ENCODE measurements around a stretch of chr1.

DNA sequence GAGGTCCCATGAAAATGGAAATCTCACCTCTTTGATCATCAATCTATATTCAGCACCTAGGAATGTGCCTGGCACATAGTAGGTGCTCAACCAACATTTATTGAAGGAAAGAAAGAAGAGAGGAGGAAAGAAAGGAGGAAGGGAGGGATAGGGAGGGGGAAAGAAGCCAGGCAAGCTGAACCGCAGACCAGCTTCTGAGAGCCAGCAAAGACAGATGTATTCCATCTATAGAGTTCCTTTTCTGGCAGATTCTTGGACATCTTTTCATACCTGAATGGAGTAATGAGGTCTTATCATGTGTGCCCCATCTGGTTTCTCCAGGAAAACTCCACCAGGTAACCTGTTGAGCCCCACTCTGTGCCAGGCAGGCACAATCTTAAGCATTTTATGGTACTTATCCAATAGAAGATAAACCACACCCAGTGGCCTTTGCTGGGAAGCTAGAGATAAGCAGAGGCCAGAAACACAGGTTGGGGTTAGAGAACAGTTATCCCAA is 20.0 kb downstream of the GRIK3 start:
- PRO-cap: no peak

- PRO-cap: no peak
These were observed 19.4 kb upstream of the ZC3H12A start for GRCh38 chr1:37454799-37455541.

- PRO-cap: no peak
These were observed 1.3 kb downstream of the ZC3H12A start for GRCh38 chr1:37475569-37476114.

GRCh38 chr1:37513625-37514153 is 877 bp downstream of the MEAF6 start:
- PRO-cap: no peak

- PRO-cap: no peak
These were observed 11.4 kb downstream of the DNALI1 start for GRCh38 chr1:37568066-37568605.

GRCh38 chr1:37732369-37732781 is 32.5 kb downstream of the EPHA10 start:
- PRO-cap: no peak

GRCh38 chr1:37811620-37812356 is 3.8 kb upstream of the YRDC start:
- PRO-cap: no peak

DNA sequence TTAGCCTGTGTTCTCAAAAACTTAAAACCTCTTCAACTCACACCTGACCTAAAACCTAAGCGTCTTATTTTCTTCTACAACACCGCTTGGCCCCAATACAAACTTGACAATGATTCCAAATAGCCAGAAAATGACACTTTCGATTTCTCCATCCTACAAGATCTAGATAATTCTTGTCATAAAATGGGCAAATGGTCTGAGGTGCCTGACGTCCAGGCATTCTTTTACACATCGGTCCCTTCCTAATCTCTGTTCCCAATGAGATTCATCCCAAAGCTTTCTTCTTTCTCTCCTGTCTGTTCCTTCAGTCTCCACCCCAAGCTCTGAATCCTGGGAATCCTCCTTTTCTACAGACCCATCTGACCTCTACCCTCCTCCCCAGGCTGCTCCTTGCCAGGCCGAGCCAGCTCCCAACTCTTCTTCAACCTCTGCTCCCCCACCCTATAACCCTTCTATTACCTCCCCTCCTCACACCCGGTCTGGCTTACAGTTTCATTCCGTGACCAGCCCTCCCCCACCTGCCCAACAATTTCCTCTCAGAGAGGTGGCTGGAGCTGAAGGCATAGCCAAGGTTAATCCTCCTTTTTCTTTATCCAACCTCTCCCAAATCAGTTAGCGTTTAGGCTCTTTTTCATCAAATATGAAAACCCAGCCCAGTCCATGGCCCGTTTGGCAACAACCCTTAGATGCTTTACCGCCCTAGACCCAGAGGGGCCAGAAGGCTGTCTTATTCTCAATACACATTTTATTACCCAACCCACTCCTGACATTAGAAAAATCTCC is 37.7 kb downstream of the INPP5B start:
- PRO-cap: no peak

GRCh38 chr1:38000253-38000817 is 5.0 kb downstream of the FHL3 start:
- PRO-cap: no peak

GRCh38 chr1:38243236-38243669 is 196.7 kb upstream of the POU3F1 start:
- PRO-cap: no peak

- PRO-cap: no peak
These were observed 2.1 kb downstream of the RRAGC start for GRCh38 chr1:38857519-38857764.

DNA sequence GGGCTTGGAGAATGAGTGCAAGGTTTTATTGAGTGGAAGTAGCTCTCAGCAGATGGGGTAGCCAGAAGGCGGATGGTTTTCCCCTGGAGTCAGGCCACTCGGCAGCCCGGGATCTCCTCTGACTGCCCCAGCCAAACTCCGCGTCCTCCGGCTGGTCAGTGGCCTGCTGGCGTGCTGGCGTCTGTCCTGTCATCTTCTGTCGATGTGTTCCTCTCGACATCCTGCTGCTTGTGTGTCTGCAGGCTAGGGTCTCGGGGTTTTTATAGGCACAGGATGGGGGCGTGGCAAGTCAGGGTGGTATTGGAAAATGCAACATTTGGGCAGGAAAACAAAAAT is 27.5 kb upstream of the GJA9 start:
- PRO-cap: no peak

DNA sequence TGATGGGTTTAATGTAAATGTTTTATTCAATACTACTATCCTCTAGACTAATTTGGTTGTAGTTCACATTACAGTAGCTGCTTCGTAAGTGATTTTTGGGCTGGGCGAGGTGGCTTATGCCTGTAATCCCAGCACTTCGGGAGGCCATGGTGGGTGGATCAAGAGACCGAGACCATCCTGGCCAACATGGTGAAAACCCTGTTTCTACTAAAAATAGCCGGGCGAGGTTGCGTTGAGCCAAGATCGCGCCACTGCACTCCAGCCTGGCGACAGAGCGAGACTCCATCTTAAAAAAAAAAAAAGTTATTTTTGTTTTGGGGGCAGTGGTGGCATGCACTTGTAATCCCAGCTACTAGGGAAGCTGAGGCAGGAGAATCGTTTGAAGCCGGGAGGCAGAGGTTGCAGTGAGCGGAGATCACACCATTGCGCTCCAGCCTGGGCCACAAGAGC is 2.1 kb downstream of the AKIRIN1 start:
- PRO-cap: no peak

DNA sequence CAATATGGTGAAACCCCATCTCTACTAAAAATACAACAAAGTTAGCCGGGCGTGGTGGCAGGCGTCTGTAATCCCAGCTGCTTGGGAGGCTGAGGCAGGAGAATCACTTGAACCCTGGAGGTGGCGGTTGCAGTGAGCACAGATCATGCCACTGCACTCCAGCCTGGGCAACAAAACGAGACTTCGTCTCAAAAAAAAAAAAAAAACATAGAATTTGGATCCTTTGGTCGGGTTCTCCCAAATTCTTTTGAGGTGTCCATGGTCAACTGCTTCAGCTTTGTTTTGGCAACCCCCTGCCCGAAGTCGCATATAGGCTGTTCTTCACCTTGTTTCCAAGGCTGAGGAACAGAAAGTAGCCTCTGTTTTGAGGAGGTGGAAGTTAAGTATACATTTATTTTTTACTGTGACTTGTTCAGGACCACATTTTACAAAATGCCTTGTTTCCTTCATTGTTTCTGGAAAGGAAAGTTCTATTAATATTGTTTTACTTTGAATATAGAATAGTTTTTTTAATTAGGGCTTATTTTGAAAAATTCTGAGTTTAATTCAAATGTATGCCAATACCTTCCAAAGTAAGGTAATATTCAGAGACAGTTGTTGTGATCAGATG is 14.1 kb downstream of the AKIRIN1 start:
- PRO-cap: no peak

- PRO-cap: no peak
These were observed 56.1 kb downstream of the NDUFS5 start for GRCh38 chr1:39082216-39082675.

DNA sequence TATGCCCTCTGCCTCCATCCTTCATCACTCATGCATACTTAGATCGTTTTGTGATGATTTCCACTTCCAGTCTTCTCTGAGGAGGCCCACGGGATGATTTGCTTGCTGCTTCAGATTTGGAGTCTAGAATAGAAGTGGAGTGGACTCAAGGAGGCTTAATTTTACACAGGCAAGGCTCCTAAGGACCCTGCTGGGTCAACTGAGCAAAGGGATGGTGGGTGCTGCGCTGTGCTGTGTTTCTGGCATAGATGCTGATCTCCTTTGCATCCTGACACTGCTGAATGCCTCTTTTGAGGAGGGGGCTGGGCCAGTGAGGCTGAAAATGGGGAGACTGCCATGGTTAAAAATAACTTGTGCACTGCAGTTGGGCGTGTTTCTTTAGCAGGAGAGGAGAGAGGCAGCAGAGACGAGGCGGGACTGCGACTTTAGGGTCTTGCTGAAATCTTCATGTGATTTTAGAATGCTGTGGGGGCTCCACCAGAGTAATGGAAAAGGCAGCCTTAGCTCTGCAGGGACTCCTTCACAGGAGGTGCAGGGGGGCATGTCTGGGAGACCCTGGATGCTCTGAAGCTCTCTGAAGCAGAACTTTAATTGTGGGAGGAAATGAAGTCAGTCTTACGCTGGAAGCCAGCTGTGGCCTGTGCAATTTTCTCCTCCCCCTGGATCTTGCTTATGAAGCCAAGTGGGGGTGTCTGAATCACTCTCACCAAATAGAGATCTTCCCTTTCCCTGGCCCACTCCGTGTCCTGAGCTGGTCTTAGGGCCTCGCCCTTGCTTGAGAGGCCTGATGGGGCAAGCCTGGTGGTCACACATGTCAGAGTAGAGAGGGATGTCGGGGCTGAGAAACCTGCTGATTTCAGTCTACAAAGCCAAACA is 60.7 kb downstream of the NDUFS5 start:
- PRO-cap: no peak

DNA sequence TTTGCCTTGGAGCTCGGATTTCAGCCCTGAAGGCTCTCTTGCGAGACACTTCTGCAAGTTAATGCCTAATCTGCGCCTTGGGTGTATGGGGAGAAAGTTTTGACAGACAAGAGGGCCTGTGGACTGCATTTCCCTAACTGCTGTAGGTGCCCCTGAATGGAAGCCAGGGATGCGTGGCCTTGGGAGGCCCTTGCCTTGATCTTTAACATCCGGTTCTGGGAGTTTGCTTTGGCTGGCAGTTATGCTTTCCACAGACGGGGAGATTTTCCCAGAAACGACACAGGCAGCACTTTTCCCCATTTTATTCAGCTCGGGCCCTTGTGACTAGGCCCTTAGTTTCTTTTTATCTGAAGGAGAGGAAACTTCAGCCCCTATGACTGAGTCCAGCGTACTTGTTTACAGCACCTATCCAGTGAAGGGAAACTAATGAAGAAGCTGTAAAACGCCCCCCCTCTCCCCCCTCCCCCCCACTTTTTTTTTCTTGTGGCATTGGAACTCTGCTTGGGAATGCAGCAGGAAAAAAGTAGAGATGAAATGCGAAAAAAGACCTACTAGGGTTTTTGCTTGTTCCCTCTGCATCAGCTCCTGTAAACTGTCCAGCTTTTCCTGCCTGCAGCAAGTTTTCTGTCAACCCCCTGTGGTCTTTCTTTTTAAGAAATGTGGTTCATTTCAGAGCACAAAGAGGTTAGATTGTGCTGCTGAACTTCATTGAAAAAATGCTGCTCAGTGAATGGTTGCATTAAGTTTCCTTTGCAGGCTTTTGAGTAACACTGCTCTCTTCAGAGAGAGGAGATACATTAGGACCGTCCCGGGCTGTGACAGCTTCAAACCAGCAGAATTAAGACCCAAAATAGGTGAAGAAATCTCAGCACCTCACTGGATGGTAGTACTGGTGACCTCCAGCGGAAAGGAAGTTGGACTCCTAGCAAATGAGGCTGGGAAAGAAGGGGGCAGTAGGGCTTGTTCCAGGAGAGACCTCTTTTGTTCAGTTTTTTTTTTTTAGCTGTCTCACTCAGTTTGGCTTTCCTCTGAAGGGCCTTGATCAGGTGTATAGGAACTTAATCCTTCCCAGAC is 80.5 kb downstream of the NDUFS5 start:
- PRO-cap: no peak

DNA sequence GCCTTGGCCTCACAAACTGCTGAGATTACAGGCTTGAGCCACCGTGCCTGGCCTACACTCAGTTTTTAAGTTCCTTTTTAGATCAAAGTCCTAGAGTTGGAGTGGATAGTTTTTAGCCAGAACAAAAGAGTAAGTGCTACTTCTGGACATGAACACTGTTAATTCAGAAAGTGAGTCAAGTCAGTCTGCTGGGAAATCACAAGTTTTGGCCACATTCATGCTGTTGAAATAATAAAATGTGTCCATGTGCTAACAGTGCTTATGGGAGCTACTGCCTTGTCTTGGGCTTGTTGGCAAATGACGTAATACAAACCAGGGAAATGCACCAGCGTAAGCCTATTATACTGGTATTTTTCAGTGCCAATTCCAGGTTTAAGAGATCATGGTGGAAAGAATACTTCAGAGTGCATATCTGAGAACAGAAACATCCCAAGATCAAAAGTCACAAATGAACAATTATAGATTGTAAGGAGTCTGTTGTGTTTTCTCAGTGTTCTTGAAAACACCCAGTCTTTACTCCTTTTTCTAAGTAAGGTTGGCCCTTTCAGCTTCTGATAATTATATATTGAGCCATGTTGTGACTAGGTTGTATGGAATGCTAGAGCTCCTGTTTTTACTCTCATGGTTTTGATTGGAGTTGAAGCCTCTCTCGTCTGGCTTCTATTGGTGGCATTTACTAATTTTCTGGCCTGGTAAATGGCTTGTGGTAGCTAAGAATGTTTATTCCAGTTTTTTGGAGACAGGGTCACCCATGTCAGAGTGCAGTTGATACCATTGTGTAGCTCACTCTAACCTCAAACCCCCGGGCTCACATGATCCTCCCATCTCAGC is 84.5 kb downstream of the NDUFS5 start:
- PRO-cap: no peak

- PRO-cap: no peak
These were observed 63.3 kb upstream of the MACF1 start for GRCh38 chr1:39141125-39141639.

- PRO-cap: no peak
These were observed 55.6 kb upstream of the MACF1 start for GRCh38 chr1:39148776-39149404.